Peyer's patch (tissue), 4 donors: ENCODE measurements around a stretch of chr2.

DNA sequence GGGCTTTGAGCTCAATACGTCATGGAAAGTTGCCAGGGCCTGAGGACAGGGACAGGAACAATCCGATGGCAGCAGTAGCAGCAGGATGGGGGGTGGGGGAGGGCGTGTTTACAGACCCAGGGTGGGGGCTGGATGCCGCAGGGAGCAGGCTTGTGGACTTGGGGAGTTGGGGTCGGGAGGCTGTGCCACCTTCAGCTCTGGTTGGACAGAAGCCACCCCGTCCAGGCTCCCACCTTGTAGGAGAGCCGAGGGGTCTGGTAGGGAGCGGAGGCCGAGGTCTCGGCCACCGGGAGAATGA is 3.5 kb downstream of the SLC4A3 start:
- PRO-cap, result no peak
- RAMPAGE, long total RNA, 4 experiments, result no peak in any of the 4 experiments

- PRO-cap, result no peak
- RAMPAGE, long total RNA, 4 experiments, result no peak in any of the 4 experiments
Observed at GRCh38 chr2:220076806-220077181, 449.4 kb downstream of the SLC4A3 start.

- PRO-cap, result no peak
- RAMPAGE, long total RNA, 4 experiments, result no peak in any of the 4 experiments
Observed at GRCh38 chr2:221104388-221104948, 467.6 kb downstream of the EPHA4 start.

GRCh38 chr2:221429665-221430431 is 142.3 kb downstream of the EPHA4 start:
- PRO-cap, result no peak
- RAMPAGE, long total RNA, 4 experiments, result no peak in any of the 4 experiments

DNA sequence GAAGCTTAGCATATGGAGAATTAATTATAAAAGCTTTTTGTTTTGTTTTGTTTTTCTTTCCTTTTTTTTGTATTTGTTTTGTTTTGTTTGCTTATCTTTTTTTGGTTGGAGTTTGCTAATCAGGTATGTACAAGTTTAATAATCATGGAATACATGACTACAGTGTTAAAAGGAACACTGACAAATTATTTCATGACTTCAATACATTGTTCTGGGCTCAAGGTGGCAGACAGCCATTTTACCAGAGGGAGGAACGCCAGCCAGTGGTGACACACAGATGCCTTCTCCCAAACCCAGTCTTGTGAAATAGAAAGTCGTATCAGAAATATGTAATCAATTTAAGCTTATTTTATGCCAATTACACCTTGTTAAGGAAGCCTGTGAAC is 263.9 kb upstream of the EPHA4 start:
- PRO-cap, result no peak
- RAMPAGE, long total RNA, 4 experiments, result no peak in any of the 4 experiments

GRCh38 chr2:222433324-222433906 is 9.1 kb downstream of the SGPP2 start:
- PRO-cap, result no peak
- RAMPAGE, long total RNA, 4 experiments, result no peak in any of the 4 experiments

GRCh38 chr2:222448495-222449372 is 24.4 kb downstream of the SGPP2 start:
- PRO-cap, result no peak
- RAMPAGE, long total RNA, 4 experiments, result start-site peak on the plus strand in 1 of 4 experiments, at chr2:222448847-222449051 at its widest, 10 reads per replicate

DNA sequence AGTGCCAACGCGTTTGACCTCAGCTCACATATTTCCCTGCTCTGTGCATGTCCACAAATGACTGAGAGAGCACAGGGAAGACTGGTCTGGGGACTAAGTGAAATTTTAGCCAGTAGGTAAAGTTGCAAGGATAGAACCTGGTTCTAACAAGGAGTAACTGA is 55.1 kb upstream of the ACSL3 start:
- PRO-cap, result no peak
- RAMPAGE, long total RNA, 4 experiments, result no peak in any of the 4 experiments

DNA sequence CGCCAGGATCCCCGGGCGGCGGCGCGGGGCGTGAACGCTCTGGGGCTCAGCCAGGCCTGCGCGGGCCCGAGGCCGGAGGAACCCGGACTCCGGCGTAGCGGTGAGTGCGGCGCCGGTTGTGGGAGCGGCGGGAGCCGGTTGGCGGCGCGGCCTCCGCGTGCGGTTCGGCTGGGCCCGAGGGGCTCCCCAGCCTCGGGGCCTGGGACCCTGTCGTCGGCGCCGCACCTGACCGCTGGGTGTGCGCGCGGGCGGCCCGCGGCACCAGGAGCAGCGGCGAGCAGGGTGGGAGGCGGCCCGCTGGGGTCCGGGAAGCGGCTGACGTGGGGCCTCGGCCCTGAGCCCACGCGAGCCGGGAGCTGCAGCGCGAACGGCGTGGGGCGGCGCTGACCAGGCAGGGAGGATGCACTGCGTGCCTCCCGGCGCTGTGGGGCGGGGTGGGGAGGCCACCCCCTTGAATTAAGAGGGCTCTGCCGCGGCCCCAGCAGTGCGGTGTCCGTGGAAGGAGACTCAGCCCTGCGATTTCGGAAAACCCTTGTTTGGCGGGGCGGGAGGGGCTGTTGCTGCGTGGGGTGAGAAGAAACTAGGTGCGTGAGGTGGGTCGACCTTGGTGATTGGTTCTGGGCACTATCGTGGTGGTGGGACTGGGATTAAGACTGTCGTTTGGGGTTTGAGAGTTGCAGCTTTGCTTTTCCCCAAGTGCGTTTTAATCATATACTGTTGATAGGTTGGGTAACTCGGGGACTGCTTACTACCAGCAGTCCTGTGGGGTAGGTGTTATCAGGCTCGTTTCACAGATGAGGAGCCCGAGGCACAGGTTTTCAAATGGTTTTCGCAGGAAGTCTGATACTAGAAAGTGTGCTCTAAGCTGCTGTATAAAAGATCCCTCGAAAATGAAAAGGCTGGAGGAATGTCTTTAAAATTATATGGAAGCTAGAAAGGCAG is 594 bp downstream of the ACSL3 start:
- PRO-cap, result no peak
- RAMPAGE, long total RNA, 4 experiments, result no peak in any of the 4 experiments

- PRO-cap, result no peak
- RAMPAGE, long total RNA, 4 experiments, result no peak in any of the 4 experiments
Observed at GRCh38 chr2:223093250-223093731, 41.3 kb downstream of the KCNE4 start.

DNA sequence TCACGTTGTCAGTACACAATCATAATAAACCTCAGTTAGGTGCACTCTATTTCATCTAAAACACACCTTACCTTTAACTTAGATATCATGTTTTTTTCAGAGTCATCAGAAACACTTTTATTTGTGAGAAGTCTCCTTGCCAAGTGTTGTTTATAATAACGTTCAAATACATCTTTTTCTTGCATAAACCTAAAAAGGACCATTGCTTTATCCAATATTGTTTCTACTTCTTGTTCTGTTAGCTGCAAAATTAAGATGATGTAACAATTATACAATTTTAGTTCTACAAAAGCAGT is 81.6 kb downstream of the CUL3 start:
- PRO-cap, result no peak
- RAMPAGE, long total RNA, 4 experiments, result no peak in any of the 4 experiments

GRCh38 chr2:224527333-224528731 is 57.3 kb downstream of the CUL3 start:
- PRO-cap, result no peak
- RAMPAGE, long total RNA, 4 experiments, result start-site peak on the minus strand in 1 of 4 experiments, at chr2:224527703-224527982 at its widest, 9 reads per replicate

- PRO-cap, result no peak
- RAMPAGE, long total RNA, 4 experiments, result no peak in any of the 4 experiments
Observed at GRCh38 chr2:224532385-224532791, 52.8 kb downstream of the CUL3 start.

DNA sequence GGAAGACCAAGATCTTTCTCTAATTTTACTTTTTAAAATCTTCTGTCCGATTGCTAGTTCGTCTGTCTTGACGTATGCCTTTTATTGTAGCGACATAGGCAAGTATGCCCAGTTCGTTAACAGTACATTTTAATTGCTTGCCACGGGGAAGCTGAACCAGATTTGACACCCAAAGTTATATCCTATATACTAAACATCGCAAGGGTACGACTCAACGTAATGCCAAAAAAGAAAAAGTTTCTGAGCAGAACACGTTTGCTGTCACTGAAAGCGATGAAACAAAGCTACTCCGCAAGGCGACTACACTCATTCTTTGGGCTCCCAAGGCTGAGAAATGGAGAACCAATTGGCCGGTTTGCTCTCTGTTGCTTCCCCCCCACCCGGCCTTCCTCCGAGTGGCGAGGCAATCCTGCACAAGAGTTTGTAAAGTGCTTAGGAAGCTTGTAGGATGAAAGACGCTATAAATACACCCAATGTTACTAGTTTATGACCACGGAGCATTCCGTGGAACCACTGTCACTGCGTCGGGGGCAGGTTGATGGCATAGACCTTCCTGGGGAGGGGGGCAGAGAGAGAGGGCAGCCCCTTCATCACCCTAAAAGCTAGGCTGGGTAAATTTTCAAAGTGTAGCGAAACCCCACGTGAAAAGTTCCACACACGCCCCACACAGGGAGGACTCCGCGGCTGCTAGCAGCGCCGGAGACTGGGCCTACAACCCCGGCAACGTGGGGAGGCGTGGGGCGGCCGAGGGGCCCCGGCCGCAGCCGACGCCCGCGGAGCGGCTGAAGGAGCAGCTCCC is 1.1 kb downstream of the CUL3 start:
- PRO-cap, result unidirectional peak, plus-strand start at position 516 of the sequence
- RAMPAGE, long total RNA, 4 experiments, result no peak in any of the 4 experiments

GRCh38 chr2:224776828-224777164 is 60.6 kb upstream of the CCDC195 start:
- PRO-cap, result unidirectional peak, minus-strand start at chr2:224776885
- RAMPAGE, long total RNA, 4 experiments, result start-site peak on the plus strand in 2 of 4 experiments, at chr2:224776947-224777010 at its widest, 6 reads per replicate

DNA sequence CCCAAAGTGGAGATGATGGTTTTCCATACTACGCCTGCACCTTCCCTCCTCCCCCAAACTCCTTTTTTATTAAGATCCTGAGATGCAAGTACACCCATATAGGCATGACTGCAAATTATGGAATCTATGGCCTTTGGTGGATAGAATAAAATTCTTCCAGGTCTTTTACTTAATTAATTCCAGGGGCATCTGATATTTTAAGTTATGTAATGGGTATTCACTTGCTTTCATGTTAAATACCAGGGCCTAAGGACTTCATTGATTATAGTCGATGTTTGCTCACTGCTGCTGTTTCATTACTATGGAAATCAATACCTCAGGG is 66.0 kb upstream of the CCDC195 start:
- PRO-cap, result no peak
- RAMPAGE, long total RNA, 4 experiments, result no peak in any of the 4 experiments

DNA sequence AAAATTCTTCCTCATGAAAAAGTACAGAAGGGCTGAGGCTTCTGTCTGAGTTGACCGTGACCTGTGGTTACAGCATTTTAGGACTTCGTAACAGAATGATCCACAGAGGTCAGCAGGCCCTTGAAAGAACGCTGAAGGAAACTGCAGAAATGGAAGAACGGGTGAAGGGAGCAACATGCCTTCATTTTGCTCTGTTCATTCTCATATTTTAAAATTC is 80.7 kb upstream of the CCDC195 start:
- PRO-cap, result no peak
- RAMPAGE, long total RNA, 4 experiments, result no peak in any of the 4 experiments

- PRO-cap, result unidirectional peak, minus-strand start at chr2:224947050
- RAMPAGE, long total RNA, 4 experiments, result start-site peak on the minus strand in 1 of 4 experiments, at chr2:224947016-224947121 at its widest, 10 reads per replicate
Observed at GRCh38 chr2:224946698-224947554, 95.3 kb downstream of the DOCK10 start.

GRCh38 chr2:225064367-225064710 is 22.1 kb upstream of the DOCK10 start:
- PRO-cap, result unidirectional peak, plus-strand start at chr2:225064560
- RAMPAGE, long total RNA, 4 experiments, result no peak in any of the 4 experiments

DNA sequence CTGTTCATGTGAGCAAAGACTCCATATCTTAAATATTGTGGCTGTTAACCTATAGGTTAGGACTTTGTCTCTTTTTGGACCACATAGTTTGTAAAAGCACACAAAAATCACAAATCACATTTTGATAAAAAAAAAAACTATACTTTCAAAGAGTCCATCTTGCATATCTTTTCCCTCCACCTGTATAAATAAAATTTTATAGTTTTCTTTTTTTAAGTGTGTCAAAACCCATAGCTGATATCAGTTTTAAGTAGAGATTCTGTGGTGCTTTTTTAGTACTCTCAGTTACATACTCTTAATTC is 82.8 kb upstream of the DOCK10 start:
- PRO-cap, result unidirectional peak, plus-strand start at position 127 of the sequence
- RAMPAGE, long total RNA, 4 experiments, result no peak in any of the 4 experiments